H7 (cell line): ENCODE data around the gene SLC22A12.

DNA sequence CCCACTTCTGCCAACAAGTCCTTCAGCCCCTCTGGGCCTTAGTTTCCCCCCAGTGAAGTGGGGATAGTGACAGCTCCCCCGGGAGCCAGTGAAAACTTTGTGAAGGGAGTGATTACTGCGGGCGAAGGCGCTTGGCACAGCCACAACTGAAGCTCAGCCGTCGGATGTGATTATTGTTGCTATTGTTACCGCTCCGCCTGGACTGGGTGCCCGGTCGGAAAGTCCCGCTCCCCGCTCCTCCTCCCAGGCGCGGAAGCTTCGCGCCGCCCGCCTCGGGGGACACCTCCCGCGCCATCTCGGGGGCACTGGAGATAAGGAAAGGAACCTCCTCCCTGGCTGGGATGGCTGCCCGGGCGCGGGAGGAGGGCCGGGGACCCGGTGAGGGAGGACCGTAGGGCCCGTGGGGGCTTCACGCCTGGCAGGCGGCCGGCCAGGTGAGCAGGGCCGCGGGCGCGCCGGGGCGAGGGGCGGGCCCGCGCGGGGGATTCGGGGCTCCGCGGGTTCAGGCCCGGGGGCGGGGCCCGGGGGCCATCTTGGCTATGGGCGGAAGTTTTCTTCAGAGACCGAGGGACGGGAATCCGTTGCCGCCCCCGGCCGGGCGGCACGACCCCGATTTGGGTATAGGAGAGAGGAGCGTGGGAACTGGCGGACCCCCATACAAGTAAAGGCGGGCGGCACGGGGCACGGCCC lies 556 bp upstream of the GPR137 start:
- RAMPAGE, long total RNA, result no peak

GRCh38 chr11:64321330-64322127 lies 3.6 kb downstream of the PRDX5 start:
- RAMPAGE, long total RNA, result no peak

- RAMPAGE, long total RNA, result no peak
Measured at GRCh38 chr11:64354269-64354488, 4.8 kb upstream of the RPS6KA4 start.

DNA sequence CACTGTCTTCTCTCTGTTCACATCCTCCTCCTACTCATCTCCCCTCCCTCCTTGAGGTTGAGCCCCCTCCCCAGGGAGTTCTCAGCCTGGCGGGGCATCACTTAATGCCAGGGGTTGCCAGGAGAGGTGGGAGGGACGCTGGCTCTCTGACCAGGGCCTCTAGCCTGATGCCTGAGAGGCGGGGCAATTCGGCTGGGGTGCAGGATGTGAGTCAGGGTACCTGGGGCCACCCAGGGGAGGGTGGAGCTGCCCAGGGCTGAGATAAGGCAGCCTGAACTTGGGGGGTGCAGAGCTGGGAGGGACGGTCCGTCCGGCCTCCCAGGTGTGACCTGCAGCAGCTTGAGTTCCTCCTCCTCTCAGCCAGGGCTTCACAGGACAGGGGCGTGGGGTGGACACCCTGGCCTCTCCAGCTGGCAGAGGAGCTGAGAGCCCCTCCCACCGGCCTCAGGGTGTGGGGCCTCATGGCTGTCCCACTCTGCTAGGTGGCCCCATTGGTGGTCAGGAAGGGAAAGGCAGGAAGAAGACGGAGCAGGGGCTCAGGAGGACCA lies 1.1 kb upstream of the RPS6KA4 start:
- RAMPAGE, long total RNA, result no peak

GRCh38 chr11:64553811-64554359 lies 1.9 kb upstream of the SLC22A11 start:
- RAMPAGE, long total RNA, result no peak

DNA sequence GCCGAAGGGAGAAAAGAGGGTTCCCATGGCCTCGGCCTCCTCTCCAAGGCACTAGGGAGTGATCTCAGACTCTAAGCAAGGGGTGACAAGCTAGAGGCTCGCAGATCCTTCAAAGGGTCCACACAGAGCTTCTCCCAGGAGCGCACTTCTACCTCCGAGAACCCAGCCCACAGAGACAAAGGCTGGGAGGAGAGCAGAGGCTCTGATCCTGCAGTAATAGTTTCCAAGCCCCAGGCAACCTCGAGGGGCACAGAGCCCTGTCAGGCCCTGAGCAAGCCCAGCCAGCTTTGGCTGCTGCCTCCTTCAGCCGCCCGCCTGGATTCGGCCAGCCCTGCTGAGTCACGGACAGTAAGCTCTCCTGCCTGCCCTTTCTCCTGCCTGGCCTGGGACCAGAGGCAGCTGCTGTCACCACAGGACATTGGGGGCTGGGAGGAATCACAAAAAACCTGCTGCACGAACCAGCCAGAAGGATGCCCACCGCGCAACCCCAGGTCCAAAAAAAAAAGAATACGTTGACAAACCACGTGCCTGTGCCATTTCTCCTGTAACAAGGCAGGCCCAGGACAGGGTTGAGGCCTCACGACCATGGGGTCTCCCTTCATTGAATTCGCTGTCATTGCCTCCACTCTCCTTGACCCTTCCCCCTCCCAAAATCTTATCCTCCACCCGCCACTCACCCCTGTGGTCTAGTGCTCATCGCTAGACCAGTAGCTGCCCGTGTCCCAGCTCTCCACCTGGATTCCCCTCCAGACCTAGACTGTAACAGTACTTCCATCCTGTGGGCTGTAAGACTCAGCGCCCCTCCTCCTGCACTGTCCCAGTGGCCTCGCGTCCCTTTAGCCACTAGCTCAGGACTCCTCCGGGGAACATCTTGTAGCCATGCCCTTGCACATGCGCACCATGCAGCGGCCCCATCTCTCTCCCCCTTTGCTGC lies 7.6 kb upstream of the SLC22A12 start:
- RAMPAGE, long total RNA, result no peak

DNA sequence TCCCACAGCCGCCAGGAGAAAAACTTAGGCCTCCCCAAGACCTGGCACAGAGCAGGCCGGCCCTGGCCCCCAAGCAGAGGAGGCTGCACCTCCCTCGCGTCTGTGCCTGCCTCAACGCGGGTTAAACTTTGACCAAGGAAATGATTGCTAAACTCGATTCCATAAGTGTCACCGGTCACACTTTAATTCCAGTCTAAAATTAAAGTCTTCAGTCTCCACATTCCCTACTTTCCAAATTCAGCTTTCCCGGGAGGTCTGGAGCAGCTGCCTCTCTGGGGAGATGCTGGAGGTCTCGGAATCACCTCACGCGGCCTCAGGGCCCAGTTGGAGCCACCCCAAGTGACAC lies at the start of gene SLC22A12:
TSS of gene SLC22A12 (plus strand) at position 191 of the 346 bp plus-strand sequence.
- RAMPAGE, long total RNA, result no peak

GRCh38 chr11:64606186-64606632 lies 15.2 kb downstream of the SLC22A12 start:
- RAMPAGE, long total RNA, result no peak

- RAMPAGE, long total RNA, result no peak
Measured at GRCh38 chr11:64629533-64630032, 38.6 kb downstream of the SLC22A12 start.

- RAMPAGE, long total RNA, result no peak
Measured at GRCh38 chr11:64779728-64780376, 1.5 kb upstream of the SF1 start.

DNA sequence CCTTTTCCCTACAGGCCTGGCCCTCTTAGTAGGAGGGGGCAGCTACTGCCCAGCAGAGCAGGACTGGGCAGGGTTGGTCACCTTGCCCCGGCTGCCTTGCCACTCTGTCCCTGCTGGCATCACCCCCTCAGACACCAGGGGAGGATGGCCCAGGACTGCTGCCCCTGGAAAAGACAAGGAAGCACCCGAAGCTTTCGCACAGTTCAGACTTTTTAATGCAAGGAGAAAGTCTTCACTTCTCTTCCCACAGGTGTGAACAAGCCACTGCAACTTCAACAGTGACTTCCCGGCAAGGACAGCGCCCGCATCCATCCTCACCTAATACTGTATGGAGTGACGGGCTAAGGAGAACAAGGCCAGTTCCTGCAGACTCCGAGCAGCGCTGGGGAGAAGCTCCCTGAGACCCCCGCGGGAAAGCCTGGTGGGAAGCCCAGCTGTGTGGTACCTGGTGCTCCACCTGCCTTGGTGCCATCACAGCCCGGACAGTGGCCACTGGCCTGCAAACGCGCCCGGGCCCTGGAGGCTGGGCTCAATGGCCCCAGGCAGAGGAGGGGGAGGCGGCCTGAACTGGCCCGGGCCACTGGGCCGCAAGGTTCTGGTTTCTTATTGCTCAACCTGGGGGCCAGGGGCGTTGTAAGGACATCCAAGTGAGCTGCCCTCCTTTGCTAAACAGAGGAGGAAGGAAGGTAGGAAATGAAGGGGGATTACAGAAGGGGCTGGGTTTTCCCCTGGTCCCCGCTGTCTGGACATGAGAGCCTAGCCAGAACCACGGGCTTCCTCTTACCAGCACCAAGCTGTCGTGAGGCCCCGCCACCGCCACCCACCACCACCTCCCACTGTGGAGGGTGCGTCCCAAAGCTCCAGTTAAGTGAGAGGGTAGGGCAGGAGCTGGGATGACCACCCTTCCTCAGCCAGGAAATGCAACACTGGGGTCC lies 8.4 kb upstream of the CDC42BPG start:
- RAMPAGE, long total RNA, result no peak

- RAMPAGE, long total RNA, result no peak
Measured at GRCh38 chr11:64861511-64862421, 16.7 kb downstream of the EHD1 start.

GRCh38 chr11:64872741-64873641 lies 5.4 kb downstream of the EHD1 start:
- RAMPAGE, long total RNA, result no peak

DNA sequence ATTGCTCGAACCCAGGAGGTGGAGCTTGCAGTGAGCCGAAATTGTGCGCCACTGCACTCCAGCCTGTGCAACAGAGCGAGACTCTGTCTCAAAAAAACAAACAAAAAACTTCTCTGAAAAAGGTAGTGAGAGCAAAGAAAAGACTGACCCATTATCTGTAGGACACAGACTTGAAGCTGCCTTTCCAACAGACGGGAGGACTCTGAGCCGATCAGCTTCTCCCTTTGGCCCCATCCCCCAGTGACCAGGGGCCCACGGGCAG lies 3.0 kb downstream of the EHD1 start:
- RAMPAGE, long total RNA, result no peak

DNA sequence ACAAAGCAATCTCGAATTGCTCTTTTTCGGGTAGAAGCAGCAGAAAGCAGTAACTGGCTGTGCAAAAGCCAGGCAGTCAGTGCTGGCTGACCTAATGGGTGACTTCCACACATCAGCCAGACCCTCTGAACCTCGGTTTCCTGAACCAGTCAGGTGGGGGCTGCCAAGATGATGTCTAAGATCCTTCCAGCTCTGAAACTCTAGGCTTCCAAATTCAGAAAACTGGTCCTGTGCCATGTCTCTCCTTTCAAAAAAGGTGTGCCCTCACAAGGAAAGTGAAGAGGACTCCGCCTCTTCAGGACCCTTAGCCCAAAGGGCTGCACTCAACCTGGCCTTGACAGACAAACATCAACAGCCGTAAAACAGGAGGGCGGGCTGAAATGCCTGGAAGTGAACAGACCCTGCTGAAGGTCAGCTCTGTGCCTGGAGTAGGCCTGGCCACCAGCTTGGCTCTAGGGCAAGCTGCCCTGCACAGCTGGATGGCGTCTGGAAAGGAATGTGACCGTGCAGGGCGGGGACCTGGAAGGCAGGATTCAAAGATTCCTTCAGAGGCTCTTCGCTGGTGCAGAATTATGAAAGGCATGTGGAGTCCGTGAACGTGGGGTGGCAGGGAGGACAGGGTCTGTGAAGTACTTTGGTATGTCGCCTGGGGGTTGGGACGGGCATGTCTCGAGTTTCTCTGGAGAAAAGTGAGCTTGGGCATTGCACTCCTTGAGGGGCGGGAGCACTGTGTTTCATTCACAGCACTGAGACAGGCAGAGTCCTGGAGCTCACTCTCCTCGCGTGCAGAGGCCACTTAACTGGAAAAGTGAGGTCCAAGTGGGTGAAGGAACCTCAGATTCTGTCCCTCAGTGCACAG lies 1.7 kb downstream of the EHD1 start:
- RAMPAGE, long total RNA, result no peak

GRCh38 chr11:64896337-64896988 lies 18.0 kb upstream of the EHD1 start:
- RAMPAGE, long total RNA, result no peak

GRCh38 chr11:64925174-64925687 lies 742 bp downstream of the PPP2R5B start:
- RAMPAGE, long total RNA, result no peak

GRCh38 chr11:64926550-64927172 lies 2.2 kb downstream of the PPP2R5B start:
- RAMPAGE, long total RNA, result no peak

- RAMPAGE, long total RNA, result no peak
Measured at GRCh38 chr11:65060143-65060602, 1.8 kb upstream of the NAALADL1 start.

- RAMPAGE, long total RNA, result no peak
Measured at GRCh38 chr11:65077899-65078624, 5.8 kb downstream of the CDCA5 start.